Zone of skin (tissue), 1 donor: Measurements from ENCODE around the genes ASB9 and PPEF1.

DNA sequence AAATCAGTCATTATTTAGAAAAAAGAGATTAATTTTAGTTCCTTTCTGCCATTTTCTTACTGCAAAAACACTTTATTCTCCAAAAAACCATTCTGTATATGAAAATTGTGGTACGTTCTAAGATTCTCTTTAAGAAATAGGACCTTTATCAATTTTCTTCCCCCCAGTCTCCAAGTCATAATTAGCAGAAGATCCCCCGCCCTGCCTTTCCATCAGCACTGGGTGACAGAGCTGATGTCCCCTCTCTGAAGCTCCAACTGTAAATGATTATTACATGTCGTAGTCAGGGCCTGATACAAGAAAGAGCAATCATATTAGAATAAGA is 862 bp downstream of the GPM6B start:
- RRBS = no CpG with 5 or more reads among the region's 3 CpGs

GRCh38 chrX:14064916-14065257 is 35.2 kb upstream of the GEMIN8 start:
- RRBS = no CpG with 5 or more reads among the region's 12 CpGs

GRCh38 chrX:15158631-15159378 is 111.1 kb downstream of the ASB9 start:
- RRBS = no CpG with 5 or more reads among the region's 7 CpGs

DNA sequence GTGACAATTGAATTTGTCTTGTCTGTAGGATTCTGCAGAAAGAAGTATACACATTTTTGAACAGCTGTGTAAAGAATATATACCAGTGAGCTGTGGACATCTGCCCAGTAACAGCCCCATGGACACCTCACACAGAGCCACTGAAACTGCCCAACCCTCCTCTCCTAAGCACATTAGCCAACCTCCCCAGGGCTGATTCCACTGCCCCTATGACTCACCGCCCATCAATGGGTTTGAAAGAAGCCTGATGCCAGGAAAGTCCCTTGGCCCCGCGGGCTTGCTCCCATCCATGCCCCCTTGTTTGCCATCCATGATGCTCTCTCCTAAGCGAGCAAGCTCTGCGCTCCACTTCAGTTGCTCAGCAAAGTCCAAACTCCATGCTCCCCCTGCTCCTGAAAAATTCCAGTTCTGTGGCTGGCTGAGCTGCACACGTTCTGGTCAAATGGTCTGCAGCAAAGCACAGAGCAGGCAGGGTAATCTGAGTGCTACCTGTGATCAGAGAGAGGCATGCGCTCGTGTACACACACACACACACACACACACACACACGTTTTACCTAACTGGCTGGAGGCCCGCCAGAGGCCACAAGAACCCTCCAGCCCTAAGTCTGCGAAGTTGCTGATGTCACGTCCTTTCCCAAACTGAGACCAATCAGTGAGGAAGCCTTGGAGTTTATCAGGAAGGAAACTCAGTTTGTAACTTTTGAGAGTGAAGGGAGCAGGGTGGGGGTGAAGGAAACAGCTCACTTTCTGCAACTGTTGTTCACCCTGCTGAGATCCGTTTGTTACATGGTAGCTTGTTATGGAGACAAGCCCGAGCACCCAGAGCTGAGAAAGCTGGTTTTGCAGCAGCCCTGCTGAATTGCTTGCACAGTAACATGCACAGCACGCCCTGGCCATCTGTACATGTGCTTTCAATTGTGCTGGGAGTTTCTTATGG is at the start of gene ASB9:
Gene ASB9, minus strand, starts transcription at position 521 of the 939 bp plus-strand sequence.
- RRBS = no CpG with 5 or more reads among the region's 15 CpGs

- RRBS = no CpG with 5 or more reads among the region's 3 CpGs
These were observed 7.5 kb upstream of the PIGA start for GRCh38 chrX:15342862-15343276.

GRCh38 chrX:15606809-15607456 is 6.2 kb upstream of the ACE2 start:
- RRBS = no CpG with 5 or more reads among the region's 5 CpGs

DNA sequence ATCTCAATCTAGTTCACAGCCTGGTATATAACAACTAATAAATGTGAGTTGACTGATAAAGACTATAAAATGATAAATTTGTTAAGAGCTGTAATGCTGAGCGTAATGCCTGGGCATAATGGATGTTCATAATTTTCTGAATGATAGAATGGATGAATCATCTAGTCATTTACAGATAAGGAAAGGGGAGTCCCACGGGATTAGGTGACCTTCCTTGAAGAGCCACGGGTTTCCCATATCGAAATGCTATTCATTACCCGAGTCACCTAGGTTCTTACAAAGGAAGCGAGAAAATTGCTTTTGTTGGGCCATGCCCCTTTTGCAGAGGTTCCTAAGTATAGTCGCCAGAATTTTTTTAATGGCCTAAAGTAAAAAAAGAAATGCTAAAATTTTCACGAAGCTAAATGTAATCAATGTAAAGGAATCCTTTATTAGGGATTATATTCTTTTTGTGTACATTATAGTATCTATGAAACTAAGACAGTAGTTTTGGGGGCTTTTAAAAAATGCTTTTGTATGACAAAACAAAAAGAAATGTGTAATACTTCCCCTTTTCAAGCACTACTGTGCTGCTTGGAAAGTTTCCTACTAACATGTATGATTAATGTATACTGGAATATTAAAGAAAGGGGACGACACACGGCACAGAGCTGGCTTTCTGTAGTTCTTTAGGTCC is 1.3 kb upstream of the AP1S2 start:
- RRBS = no CpG with 5 or more reads among the region's 10 CpGs

GRCh38 chrX:15856472-15857017 is 1.9 kb upstream of the AP1S2 start:
- RRBS = no CpG with 5 or more reads among the region's 3 CpGs

DNA sequence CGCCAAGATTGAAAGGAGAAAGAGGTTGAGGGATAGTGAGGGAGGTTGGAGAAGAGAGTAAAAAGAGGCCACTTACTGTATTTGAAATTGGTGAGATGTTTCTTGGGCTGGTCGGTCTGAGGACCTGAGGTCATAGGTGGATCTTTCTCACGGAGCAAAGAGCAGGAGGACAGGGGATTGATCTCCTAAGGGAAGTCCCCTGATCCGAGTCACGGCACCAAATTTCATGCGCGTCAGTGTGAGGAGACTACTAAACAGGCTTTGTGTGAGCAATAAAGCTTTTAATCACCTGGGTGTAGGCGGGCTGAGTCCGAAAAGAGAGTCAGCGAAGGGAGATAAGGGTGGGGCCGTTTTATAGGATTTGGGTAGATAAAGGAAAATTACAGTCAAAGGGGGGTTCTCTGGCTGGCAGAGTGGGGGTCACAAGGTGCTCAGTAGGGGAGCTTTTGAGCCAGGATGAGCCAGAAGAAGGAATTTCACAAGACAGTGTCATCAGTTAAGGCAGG is 16.6 kb downstream of the MAGEB17 start:
- RRBS = no CpG with 5 or more reads among the region's 11 CpGs

- RRBS = 63% methylated on average over 2 of the region's 5 CpGs
These were observed 1.2 kb downstream of the CTPS2 start for GRCh38 chrX:16711203-16711660.

GRCh38 chrX:16739402-16739961 is 20.1 kb downstream of the SYAP1 start:
- RRBS = no CpG with 5 or more reads among the region's 6 CpGs

DNA sequence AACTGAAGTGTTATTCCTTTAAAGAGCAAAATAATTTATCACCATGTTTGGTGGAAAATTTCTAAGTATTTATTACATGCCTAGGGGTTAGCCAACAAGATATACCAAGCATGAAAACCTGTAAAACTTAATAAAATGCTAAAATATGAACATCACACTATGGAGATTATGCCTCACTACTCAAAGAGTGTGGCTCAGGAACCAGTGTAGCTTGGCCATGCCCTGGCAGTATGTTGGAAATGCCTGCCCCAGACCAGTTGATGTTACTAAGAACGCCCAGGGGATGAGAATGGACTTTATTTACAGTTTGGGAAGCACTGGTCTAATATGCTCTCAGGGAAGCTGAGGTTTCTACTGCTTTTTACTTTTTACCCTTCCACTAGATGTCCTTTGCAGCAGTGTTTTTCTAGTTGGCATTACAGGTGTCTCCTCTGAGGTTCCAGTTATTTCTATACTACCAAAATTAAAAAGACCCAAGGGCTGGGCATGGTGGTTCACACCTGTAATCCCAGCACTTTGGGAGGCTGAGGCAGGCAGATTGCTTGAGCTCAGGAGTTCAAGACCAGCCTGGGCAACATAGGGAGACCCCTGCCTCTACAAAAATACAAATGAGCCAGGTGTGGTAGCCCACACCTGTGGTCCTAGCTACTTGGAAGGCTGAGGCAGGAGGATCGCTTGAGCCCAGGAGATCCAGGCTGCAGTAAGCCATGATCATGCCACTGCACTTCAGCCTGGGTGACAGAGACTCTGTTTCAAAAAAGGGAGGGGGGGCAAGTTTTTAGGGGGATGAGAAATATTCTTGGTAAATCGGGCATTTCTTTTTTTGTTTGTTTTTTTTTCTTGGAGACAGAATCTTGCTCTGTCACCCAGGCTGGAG is 23.5 kb upstream of the TXLNG start:
- RRBS = no CpG with 5 or more reads among the region's 3 CpGs

GRCh38 chrX:16882030-16882615 is 12.0 kb upstream of the RBBP7 start:
- RRBS = no CpG with 5 or more reads among the region's 11 CpGs

GRCh38 chrX:17580472-17580800 is 156.9 kb upstream of the SCML1 start:
- RRBS = no CpG with 5 or more reads among the region's 3 CpGs

DNA sequence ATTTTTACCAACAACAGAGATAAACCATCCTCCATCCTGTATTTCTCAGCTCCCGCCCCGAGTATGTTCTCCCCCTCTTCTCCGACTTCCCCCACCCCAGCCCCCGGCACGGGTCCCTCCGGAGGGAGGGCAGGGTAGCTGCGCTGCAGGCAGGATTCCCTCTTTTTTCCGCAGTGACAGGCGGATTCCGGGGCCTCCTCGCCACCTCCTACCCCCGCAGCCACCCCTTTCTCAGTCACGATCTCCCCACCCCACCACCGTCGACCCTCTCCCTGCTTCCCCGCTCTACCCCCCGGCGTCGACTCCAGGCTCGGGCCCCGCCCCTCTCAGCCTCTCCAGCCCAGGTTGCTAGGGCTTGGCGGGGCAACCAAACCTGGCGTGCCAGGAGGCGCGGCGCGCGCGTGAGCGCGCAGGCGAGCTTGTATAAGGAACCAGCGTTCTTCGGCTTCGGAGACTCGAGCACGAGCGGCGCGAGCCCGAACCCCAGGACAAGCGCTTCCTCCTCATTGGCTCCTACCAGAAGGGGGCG is 396 bp upstream of the CDKL5 start:
- RRBS = 18% methylated on average over 10 of the region's 43 CpGs

- RRBS = no CpG with 5 or more reads among the region's 3 CpGs
These were observed 97.2 kb downstream of the RS1 start for GRCh38 chrX:18574700-18575161.

GRCh38 chrX:18707276-18707872 is at the start of gene PPEF1:
PPEF1 (plus strand) TSS chrX:18707645.
- RRBS = no CpG with 5 or more reads among the region's 8 CpGs

DNA sequence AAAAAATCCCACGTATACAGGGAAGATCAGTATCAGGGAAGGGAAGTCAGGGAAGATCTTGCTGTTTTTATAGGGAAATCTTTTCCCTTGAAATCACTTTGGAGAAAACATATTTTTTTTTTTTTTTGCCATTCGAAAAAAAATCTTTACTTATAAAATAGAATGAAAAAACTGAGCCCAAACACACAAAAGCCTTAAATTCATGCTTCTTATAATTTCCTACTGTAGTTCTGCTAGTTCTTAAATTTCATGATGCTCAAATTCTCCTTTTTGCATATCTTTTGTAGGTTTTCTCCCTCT is 66.1 kb upstream of the ADGRG2 start:
- RRBS = no CpG with 5 or more reads among the region's 2 CpGs

DNA sequence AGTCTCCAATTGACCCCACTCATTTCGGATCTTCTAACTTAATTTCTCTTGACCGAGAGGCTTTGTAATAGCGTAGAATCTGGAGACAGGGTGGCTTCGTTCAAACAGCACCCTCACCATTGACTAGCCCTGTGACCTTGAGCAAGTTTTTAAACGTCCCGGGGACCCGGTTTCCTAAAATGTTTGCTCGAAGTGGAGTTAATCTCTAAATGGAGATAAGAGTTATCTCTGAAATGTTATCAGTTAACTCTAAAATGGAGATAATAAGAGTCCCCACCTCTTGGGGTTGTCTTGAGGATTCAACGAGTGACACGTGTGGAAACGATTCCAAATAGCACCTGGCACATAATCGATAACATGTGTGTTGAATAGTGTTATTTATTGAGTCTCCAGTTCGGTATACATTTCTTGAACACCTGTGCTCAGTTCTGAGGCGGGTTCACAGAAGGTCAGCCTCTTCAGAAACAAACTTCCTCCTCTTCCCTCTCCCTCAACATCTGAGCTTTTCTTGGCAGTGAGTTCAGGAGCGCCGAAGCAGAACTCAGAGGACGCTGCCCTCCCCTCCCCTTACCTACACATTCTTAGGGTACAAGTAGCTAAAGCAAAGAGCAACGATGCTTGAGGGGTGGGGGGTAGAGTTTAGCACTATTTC is 823 bp downstream of the PDHA1 start:
- RRBS = no CpG with 5 or more reads among the region's 18 CpGs

- RRBS = no CpG with 5 or more reads among the region's 20 CpGs
These were observed 54.0 kb upstream of the MAP3K15 start for GRCh38 chrX:19568928-19570072.